Measurements from ENCODE around the gene RBBP6.

GRCh38 chr16:22635151-22635843 lies 124.6 kb downstream of the NPIPB5 start:
- RRBS = no CpG with 5 or more reads among the region's 2 CpGs

GRCh38 chr16:22816013-22816269 lies 2.0 kb downstream of the HS3ST2 start:
- RRBS = no CpG with 5 or more reads among the region's 4 CpGs

GRCh38 chr16:23090565-23090910 lies 58.7 kb downstream of the USP31 start:
- RRBS = no CpG with 5 or more reads among the region's 3 CpGs

GRCh38 chr16:23121063-23121640 lies 28.1 kb downstream of the USP31 start:
- RRBS = no CpG with 5 or more reads among the region's 5 CpGs

GRCh38 chr16:23132654-23133625 lies 16.3 kb downstream of the USP31 start:
- RRBS = no CpG with 5 or more reads among the region's 12 CpGs

DNA sequence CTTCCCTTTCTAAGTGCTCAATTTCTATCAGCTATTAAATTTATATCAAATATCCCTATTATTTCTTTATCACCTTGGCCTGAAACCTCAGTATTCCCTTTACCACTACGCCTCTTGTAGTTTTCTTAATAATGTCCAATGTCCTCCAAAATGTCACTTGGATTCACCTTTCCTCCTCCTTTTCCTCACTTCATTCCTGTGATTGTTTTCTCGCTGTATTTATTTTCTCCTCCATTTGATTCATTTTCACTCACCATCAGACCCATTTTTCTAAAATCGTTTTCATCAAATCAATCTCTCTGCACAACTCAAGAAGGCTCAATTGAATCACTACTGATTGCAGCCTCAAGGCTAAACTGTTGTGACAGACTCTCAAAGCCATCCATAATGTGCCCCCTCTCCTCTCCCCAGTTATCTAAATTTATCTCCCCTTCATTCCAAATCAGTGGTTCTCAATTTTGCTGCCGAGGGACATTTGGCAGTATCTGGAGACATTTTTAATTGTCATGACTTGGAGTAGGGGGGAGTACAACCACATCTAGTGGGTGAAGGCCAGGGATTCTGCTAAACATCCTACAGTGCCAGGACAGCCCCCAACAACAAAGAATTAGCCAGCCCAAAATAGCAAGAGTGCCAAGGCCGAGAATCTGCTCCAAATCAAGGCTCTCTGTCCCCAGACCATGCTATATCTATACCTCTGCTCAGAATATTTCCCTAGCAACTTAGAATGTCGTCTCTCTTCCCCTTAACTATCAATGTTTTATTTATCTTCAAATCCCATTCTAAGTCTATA lies 9.2 kb downstream of the USP31 start:
- RRBS = no CpG with 5 or more reads among the region's 6 CpGs

DNA sequence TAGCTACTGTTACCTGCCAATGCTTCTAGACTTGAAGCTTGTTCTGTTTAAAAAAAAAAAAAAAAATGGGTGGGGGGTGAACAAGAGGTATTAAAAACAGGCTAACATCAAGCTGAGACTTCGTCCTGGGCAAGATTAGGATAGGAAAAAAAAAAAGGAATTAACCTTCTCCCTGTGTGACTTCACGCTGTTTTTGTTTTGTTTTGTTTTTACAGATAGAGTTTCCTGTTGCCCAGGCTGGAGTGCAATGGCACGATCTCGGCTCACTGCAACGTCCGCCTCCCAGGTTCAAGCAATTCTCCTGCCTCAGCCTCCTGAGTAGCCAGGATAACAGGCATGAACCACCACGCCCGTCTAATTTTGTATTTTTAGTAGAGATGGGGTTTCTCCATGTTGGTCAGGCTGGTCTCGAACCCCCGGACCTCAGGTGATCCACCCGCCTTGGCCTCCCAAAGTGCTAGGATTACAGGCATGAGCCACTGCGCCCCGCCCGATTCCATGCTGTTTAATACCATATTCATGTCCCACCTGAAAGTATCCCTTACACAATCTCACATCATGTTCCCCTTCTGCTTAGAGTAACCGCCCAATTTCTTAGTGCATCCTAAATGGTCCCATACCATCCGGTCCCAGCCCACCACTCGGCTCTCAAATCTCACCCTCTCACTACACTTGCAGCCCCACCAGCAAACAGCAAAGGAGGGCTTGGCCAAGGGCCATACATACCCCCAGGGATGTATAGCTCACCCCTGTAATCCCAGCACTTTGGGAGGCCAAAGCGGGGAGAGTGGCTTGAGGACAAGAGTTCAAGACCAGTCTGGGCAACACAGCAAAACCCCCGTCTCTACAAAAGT lies 2.1 kb downstream of the USP31 start:
- RRBS = no CpG with 5 or more reads among the region's 19 CpGs

DNA sequence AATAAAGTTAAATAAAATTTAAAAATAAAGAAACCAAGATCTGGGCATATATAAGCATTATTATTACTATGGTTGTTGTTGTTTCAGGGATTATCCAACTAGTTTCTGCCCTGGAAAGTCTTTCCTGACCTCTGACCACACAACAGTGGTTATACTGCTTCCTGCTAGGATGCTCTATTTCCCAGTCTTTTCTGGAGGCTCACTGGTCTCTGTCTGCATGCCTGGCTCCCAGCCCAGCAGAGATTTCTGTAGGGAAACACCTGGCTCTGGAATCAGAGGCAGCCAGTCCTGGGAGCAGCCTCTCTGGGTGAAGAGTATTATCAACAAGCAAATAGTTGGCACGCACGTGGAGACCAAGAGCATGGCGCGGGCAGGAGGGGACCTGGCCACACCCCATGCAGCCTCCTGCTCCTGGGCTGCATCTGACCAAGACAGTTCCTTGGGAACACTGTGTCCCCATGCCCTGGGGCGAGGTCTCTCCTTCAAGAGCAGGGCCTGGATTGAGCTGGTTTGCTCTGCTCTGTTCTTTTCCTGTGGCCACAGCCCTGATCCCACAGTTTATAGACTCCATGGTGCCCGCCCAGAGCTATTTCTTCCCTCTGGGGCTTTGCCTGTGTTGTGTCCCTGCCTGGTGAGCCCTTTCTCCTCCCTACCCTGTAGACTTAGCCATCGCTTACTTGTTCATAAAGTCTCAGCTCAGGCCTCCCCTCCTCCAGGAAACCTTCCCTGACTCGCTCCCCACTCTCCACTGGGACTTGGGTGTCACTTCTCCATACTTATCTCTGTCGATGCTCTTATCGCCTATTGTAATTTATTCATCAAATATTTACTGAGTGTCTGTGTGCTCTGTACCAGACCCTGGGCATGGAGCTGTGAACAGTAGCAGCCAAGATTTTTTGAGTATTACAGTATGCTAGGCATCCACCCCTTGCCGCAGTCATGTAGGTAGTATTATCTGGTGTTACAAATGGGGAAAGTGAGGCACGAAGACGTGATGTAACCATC lies 60.5 kb downstream of the SCNN1B start:
- RRBS = no CpG with 5 or more reads among the region's 13 CpGs

- RRBS = no CpG with 5 or more reads among the region's 15 CpGs
Observed at GRCh38 chr16:23388920-23389454, 64.0 kb downstream of the COG7 start.

- RRBS = no CpG with 5 or more reads among the region's 3 CpGs
Observed at GRCh38 chr16:23558374-23558596, 758 bp downstream of the UBFD1 start.

DNA sequence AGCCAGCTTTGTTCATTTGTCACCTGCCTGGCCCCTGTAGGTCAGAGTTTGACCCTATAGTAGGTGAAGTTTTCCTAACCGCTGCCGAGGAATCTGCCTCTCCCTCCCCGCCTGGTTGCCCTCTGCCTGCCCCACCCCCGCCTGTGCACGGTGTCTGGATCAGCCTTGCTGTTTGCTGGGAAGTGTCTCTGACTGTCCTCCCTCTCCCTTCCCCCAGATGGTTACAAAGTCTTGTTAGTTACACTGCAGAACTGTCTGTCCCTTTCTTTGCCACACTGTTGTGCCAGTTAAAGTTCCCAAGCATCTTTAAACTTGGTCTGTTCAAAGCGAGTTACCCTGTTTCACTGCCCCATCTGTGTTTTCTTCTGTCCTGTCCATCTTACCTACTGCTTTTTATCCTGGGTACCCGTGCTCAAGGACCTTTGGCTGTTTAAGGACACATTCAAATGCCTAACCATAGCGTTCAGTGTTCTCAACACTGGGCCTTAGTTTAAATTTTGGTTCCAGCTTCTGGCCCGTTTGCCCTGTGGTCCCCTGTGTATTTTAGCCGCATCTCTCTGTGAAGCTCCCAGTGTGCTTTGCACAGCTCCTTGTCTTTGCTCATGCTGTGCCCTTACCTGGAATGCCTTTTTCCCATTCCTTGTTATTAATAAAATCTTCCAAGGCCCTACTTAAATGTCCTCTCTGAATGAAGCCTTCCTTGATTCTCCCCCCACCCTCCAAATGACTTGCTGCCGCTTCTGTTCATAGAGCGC lies 5.9 kb downstream of the UBFD1 start:
- RRBS = no CpG with 5 or more reads among the region's 12 CpGs

DNA sequence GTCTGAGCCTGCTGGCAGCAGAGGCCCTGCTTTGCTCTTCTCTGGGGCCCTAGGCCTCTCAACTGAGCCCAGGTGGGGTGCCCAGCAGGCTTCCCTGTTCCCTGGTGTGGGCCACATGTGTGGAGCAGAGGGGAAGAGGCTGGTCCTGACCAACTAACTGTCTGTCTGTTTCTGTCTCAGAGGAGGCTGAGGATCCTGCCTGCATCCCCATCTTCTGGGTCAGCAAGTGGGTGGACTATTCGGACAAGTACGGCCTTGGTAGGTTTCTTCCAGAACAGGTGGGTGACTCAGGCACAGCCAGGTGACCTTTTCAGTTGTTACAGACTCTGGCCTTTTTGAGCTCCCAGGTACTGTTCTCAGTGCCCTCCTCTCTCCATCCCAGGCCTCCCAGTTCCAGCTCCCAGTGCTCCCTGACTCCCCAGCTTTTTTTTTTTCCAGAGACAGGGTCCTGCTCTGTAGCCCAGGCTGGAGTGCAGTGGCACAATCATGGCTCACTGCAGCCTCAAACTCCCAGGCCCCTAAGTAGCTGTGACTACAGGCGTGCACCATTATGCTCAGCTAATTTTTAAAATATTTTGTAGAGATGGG lies 9.9 kb downstream of the PLK1 start:
- RRBS = no CpG with 5 or more reads among the region's 3 CpGs

DNA sequence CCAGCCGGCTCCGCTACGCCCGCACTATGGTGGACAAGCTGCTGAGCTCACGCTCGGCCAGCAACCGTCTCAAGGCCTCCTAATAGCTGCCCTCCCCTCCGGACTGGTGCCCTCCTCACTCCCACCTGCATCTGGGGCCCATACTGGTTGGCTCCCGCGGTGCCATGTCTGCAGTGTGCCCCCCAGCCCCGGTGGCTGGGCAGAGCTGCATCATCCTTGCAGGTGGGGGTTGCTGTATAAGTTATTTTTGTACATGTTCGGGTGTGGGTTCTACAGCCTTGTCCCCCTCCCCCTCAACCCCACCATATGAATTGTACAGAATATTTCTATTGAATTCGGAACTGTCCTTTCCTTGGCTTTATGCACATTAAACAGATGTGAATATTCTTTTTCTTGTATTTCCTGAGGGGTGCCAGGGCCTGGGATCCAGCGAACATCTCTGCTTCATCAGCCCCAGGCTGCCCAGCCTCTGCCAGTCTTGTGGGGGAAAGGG lies 11.3 kb downstream of the PLK1 start:
- RRBS = 99% methylated on average over 6 of the region's 14 CpGs

DNA sequence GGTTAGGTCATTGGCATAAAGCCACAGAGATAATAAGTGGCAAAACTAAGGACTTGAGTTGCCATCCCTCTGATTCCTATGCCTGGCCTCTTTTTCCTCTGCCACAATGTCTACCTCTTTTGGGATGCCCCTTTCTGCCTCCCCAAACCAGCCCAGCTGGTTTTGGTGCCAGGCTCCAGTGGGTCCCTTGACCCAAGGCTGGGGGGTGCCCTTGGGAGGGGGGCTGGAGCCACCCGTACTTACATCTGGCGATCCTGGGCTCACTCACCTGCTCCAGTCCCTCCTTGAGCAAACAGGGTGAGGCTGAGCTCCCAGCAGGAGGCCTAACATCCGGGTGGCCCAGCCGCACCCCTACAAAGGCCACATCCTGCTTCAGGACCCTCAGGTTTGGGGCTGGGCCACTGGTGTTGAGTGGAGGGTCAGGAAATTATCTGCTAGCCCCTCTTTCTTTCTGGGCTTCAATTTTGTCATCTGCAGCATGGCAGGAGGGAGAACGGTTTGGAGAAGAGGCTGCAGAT lies 1.2 kb downstream of the ERN2 start:
- RRBS = no CpG with 5 or more reads among the region's 5 CpGs

GRCh38 chr16:23836403-23837500 lies 969 bp downstream of the PRKCB start:
- RRBS = 85% methylated on average over 13 of the region's 65 CpGs

DNA sequence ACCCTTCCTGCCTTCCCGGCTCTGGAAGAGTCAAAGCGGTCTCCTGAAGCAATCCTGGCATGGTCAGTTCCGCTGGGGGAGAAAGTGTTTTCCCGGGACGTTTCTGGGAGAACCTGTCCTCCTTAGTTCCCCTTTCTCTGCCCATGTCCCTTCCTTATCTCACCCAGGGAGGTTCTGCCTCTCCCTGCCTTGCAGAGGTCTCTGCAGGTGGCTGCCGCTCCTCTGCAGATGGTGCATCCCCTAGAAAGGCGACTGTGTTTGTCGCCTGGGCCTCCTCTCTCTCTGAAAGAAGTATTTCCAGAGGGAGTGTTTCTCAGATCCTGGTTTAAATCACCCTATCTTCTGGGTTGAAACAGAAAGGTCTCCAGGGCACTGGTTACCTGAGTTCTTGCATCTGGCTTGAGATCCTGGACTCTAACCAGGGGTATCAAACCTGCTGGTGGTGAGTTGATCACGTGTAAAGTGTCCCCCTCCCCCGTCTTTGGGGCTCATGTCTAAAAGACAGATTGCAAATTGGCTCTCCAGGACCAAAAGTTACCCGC lies 1.9 kb downstream of the PRKCB start:
- RRBS = 63% methylated on average over 4 of the region's 11 CpGs

DNA sequence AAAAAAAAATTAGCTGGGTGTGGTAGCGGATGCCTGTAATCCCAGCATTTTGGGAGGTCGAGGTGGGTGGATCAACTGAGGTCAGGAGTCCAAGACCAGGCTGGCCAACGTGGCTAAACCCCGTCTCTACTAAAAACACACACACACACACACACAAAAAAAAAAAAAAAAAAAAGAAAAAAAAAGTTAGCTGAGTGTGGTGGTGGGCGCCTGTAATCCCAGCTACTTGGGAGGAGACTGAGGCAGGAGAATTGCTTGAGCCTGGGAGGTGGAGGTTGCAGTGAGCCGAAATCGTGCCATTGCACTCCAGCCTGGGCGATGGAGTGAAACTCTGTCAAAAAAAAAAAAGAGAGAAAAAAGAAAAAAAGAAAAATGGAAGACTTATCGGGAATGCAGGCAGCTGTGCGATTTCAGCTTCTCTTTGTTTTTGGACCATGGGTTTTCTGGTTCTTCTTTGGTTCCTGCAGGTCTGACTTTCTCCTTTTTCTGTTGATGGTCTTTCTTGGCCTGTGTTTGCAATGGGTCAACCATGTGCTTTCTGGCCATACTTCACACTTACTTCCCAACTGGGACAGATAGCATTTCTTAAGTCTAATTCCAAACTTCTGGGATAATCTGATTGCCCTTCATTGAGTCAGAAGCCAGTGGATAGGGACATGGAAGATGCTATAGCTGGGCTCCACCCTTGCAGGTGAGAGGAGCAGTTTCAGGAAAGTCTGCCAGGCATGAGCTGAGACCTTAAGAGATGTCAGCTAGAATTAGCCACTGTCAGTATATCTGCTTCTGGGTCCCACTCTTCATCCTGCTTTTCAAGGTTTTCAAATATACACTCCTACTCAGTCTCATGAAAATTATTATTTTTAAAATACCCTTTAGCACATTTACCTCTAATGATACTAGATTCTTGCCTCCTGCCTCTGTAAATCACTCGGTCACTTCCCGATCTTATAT lies 37.5 kb downstream of the PRKCB start:
- RRBS = no CpG with 5 or more reads among the region's 12 CpGs

- RRBS = no CpG with 5 or more reads among the region's 5 CpGs
Observed at GRCh38 chr16:24257941-24258325, 1.8 kb downstream of the CACNG3 start.

DNA sequence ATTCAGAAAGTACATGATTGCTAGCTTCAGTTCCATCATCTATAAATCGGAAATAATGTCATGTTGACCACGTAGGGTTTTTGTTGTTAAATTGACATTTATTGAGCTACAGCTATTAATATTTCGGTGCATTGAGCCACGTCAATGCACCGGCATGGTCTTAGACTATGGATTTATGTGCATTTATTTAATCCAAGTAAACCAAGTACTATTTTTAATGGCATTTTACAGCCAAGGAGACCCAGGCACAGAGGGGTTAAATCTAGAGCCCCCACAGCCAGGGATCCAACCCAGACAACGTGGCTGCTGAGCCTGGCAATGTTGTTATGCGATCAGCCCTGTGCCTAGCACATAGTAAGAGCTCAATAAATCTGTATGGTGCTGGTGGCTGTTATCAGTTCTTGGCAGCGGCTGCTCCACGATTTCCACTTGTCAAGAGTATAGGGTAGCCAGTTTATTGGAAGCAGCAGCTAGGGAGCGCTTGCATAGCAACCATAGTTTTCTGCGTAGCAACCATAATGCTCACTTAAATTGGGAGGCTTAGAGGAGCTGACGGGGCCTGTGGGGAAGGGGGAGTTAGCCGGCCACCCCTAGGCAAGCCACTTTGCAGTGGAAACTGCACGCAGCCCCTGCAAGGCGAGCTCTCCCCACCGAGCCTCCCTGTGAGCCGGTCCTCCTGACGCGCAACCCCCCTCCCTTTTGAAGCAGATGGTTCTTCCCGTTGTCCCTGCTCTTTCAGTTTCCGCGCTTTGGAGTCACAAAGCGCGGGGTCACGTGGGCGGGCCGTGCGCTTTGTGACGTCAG lies 487 bp upstream of the RBBP6 start:
- RRBS = 2% methylated on average over 4 of the region's 29 CpGs

DNA sequence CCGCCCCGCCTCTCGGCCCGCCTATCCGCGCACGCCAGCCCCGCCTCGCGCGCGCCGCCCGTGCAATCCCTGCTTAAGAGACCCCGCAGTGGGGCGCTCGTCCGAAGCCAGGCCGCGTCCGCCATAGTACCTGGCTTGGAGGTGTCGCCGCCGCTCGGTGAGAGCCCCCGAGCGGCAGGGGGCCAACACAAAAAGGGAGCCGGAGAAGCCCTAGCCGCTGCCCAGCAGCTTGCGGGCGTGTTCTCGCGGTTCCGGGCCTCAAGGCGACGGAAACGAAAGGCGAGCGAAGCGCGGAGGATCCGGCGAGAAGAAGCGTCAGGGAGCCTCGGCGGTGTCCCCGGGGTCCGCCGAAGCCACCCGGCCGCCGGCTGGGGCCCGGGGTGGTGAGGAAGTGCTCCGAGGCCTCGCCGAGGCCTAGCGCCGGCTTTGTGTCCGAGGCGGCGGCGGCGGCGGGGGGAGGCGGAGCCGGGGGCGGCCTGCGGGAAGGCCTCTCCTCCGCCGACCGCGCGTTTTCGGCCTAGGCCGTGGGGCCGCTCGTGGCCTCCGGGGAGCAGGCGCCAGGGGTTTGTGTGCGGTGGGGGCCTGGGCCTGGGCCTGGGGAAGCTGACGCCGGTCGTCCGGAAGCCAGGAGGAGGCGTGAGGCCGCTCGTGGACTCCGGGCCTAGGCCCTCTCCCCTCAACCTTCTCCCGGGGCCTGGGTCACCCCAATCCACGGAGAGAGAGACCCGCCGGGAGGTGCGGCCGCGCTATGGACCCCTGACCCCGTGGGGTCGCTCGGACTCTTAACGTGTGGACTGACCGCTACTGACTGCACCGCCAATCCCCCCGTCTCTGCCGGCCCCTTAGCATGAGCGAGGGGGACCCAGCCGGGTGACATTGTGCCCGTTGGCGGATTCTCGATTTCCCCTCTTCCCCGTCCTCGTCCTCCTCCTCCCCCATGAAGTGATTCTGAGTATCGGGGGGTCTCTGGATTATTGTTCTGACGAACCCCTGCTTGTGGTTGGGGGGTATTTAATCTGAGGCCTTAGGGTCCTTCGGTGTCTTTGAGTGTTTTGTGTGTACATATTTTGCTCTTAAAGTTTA lies at the start of gene RBBP6:
TSS of gene RBBP6 (plus strand) at position 86 of the 1,083 bp plus-strand sequence.
- RRBS = 1% methylated on average over 54 of the region's 113 CpGs